Hematopoietic multipotent progenitor cell (in vitro differentiated cells): ENCODE measurements around a stretch of chr6.

DNA sequence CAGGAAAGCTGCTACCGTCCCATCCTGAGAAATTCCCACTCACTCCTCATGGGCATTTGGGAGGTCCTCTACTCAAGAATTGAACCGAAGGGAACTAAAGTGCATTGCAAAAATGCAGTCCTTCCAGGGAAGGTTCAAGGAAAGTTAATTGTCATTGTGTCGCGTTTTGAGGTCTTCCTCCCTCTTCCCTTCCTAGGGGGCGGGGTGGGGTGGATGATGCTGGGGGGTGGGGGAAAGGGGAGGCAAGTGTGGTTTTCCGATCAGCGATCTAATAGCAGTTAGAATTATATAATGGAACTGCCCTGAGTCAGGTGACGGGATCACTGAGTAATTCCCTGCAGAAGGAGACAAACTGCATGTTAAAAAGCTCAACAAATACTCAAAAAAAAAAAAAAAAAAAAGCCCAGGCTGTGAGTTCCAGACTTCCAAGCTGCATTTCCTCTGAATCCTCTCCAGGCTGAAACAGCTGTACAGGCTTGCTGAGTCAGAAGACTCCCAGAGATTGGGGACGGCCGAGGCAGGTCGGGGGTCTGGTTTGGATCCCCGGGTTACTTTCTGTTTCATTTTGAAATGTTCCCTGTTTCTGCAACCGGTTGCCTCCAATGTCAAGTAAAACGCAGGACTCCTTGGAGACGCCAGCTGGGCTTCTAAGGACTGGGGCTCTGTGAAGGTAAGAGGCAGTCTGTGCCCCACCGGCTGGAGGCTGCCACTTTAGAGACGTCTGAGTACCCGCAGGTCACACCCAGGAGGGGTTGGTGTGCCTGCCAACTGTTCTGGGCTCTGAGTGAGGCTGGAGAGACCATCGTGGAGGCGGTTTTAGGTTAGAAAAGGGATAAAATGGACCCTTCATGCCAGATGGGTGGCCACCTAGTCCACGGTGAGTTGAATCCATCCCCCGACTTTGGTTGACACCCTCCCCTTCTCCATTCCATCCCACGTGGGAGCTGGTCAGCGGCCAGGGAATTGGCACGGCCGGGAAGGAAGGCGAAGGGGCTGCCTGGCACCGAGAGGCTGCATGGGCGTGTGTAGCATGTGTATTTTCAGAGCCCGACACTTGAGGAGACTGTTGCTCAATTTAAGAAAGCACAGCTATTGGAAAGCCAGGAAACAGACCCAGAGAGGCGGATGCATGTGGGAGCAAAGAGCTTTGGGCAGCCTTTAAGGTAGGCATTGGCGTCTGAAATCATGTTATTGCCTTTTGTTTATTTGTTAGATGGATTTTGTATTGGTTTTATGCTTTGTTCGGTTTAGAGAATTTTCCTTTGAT is 240.7 kb downstream of the PHACTR1 start:
- CAGE, long polyA plus RNA, result start-site peak on the plus strand centred at position 590 of the sequence, 79 bp wide, 83 reads; start-site peak on the plus strand centred at position 762 of the sequence, 56 bp wide, 21 reads; start-site peak on the plus strand centred at position 1,101 of the sequence, 19 bp wide, 56 reads

DNA sequence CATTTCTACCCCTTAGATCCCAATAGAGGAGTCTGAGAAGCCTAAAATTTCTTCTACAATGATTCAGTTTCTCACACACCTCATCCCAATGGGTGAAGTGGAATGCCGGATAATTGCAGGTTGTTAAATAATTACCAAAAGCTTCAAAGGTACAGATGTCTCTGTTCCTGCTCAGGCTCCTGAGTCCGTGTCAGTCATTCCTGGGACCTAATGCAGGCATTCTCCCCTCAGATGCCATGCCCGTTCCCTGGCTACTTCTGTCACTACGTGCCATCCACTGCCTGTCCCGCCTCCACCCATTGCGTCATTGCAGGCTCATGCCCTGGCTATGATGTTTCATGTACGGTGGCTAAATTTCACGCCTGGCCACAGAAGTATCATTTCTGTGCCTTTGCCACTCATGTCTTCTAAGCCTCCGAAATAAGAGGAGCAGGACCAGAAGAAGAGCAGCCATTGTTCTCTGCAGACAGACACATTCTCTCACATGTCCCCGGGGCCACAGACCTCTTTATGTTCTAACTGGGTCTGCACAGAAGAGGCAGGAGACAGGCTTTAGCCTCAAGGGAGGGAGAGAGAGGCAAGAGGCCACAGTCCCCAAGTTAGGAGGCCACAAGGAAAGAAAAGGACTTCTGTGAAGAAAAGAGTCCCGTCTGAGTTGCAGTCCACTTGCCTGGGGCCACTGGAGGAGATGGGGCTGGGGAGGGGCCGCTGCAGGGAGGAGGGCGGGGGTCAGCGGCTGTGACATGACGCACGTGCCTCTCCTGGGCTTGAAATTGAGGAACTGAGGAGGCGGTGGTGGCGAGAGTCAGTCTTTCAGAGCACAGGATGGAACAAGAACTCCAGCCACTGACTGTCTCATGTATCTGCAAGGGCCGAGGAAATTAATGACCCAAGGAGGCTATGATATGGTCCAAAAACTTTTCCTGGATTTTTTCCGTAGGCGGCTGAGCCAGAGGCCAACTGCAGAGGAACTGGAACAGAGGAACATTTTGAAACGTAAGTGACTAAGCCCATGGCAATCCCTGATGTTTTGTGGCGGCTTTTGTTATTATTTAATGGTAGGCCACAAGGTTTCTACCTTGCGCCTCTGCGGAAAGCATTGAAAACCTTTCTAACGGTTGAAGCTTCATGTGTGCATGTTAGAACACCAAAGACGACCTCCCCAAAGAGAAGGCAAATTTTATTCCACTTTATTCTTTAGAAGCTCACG is 56.0 kb downstream of the TBC1D7 start:
- CAGE, long polyA plus RNA, result no peak

GRCh38 chr6:13275454-13275999 is 52.8 kb downstream of the TBC1D7 start:
- CAGE, long polyA plus RNA, result no peak

DNA sequence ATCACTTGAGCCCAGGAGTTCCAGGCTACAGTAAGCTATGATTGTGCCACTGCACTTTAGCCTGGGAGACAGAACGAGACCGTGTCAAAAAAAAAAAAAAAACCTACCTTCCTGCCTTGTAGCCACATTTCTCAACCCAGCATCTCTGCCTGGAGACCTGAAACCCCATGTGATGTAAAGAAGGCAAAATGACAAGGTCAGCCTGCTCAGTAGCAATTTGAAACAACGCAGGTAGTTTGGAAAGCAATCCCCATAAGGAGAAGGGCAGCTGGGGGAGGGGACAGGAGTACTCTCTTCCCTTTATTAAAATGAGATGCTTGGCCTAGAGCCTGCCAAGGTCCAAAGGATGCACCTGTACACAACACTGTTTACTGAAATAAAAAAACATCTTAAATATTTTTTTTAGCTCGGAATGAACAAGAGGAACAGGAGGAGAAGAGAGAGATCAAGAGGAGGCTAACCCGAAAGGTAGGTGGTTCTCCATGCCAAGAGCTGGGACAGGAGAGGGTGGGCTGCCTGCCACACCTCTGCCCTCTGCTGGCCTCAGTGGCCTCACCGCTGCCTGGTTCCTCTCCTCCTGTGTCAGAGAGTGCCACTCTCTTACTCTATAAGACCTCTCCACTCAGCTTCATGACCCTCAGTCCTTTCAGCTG is 50.3 kb downstream of the TBC1D7 start:
- CAGE, long polyA plus RNA, result no peak

DNA sequence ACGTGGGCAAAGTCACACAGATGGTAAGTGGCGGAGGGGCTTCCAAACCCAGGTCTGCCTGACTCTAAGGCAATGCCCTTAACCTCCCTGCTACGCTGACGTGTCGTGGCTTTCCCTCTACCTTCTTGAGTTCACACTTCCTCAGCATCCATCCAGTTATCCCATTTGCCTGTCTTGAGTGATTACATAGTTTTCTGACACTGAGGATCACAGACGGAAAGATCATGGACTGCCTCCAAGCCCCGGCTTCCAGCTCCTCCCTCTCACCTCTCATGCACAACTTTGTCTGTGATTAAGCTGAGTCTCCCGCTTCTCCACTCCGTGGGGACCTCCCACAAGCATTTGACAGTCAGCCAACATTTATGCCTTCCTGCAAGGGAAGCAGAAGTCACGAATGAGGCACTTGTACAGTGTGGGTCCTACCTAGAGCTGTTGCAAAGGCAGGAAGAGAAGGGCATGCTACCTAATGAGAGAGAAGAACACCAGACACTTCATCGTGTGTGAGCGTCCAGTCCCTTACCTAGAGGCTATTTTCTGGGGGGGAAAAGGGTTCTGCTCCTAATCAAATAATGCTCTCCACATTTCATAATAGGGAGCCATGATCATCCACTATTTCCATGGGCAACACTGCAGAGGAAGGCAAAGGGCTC is 33.7 kb downstream of the TBC1D7 start:
- CAGE, long polyA plus RNA, result no peak

GRCh38 chr6:13412621-13412896 is 74.8 kb downstream of the GFOD1 start:
- CAGE, long polyA plus RNA, result no peak

DNA sequence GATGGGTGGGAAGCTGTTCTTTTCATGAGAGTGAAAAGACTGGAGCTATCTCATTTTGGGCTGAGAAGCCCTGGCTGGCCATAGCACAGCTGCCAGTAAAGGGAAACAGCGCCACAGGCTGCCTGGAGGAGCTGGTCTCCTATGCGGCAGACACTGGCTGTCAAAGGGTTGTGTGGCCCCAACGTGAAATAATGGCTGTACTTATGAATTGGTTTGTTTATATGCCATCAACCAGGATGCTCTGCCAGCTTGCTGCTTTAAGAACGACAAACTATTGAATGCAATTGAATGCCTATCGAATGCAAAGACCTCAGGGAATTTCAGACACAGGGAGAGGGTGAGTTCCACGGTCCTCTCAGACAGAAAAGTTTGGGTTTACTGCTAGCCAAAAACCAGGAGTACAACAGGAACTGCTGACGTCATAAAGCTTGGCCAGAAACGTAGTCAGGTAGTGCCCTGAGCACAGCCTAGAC is 58.2 kb downstream of the GFOD1 start:
- CAGE, long polyA plus RNA, result no peak

DNA sequence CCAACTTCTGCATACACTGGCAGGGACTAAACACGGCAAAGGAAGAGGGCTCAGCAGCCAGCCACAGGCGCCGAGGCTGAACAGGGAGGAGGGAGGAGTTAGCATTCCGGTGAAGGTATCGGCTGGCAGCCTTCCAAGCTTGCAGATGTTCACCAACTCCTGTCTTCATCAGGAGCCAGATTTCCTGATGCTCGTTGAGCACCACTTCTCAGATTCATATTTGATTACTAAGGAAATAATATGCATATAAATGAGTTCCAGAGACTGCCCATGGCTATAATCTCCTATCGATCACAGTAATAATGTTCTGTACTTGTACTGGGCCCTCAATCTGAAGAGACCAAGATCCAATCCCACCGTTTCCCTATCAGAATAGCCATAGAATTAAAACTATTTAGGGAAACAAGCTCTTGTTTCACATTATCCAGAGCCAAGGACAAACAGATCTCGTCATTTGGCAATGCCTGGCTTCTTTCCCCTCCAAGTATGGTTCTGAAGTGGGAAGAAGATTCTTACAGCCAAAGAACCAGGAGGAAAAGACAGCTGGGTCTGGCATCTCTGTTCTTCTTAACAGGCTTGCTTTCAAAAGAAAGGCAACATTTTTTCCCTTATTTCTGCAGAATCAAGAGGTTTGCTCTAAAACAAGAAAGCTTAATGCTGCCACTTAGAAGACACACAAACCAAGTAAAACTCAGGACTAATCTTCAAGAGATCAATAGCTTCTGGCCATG is 42.2 kb downstream of the GFOD1 start:
- CAGE, long polyA plus RNA, result no peak

DNA sequence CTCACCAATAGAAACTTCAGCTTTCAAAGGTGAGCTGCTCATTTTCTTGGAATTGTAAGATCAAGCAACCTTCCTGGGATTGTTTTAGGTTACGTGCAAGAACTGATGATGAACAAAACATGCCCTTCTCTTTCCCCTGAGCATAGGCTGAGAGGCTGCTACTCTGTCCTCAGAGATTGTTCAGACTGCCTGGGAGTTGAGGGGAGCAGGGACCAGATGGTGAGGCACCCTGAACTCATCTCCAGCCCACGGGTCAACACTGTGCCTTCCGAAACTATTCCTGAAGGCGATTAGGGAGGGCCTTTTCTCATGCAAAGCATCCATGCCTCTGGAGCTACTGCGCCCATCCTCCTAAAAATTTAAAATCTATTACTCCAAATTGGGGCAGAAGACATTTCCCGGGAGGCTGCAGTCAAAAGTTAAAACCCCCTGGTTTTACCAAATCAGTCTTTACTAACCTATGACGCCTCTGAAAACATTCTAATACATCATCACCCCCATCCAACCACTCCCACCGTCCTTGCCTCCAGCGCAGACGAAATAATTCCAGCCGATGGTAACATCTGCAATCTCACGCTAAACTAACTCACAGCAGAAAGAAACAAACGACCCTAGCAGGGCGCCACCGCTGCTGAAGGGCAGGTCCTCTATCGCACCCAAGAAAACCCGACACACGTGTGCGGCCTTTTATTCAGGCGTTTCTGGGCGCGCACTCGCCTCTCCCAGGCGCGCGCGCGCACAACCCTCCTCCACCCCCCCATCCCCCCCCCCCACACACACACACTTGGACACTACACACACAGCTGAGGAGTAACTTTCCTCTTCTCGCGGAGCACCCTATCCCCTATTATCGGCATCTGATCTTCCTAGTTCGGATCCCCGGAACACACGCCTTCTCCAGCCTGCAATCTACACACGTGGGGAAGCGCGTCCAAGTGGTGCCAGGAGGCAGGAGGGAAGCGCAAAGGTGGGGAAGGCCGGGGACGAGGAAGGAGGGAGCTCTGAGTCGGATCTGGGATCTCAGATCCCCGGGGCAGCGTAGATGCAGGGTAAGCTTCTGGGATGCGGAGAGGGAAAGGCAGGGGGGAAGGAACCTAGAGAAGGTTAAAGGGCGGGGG is 1.6 kb downstream of the GFOD1 start:
- CAGE, long polyA plus RNA, result no peak

DNA sequence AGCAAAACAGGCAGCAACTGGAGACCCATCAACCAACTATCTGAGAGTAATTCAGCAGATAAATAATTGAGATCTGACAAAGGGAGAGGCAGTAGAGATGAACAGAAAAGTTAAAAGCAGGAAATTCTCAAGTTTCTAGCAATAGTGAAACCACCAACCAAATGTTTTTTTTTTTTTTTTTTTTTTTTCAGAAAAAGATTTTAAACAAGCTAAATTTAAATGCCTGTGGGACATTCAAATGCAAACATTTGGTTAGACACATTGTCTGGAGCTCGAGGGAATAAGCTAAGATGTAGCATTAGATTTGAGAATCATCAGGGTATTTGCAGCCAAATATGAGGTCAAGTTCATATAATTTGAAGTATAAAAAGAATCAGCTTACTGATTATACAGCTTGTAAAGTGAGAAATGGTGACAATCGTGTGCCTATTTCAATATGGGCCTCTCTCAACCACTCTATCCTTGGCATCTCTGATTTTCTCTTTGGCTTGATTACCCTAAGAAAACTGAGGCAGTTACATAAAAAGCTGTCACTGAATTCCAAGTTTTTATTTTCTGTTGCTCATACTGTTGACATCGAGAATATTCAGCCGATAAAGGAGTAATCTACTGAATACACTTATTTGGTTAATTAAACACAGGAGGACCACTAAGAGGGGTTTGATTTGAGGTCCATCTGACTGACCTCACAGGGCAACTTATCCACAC is 16.2 kb downstream of the RANBP9 start:
- CAGE, long polyA plus RNA, result no peak

DNA sequence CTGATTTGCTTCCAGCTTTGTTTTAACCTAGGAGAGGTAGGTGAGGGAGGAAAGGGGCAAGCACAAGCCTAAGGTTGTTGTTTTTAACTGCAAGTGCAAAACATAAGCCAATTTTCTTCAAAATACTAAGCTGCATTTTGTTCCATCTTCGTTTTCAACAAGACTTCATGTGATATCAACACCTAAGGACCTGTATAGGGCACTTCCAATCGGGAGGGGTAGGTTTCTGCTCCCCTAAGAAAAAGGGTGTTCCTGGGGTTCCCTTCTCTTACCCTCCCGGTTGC is 1.6 kb downstream of the RANBP9 start:
- CAGE, long polyA plus RNA, result no peak

- CAGE, long polyA plus RNA, result no peak
Measured at GRCh38 chr6:13760883-13761566, 49.4 kb upstream of the RANBP9 start.

GRCh38 chr6:13860332-13860675 is 45.9 kb upstream of the MCUR1 start:
- CAGE, long polyA plus RNA, result no peak

GRCh38 chr6:14119597-14120514 is 2.3 kb downstream of the CD83 start:
- CAGE, long polyA plus RNA, result no peak

DNA sequence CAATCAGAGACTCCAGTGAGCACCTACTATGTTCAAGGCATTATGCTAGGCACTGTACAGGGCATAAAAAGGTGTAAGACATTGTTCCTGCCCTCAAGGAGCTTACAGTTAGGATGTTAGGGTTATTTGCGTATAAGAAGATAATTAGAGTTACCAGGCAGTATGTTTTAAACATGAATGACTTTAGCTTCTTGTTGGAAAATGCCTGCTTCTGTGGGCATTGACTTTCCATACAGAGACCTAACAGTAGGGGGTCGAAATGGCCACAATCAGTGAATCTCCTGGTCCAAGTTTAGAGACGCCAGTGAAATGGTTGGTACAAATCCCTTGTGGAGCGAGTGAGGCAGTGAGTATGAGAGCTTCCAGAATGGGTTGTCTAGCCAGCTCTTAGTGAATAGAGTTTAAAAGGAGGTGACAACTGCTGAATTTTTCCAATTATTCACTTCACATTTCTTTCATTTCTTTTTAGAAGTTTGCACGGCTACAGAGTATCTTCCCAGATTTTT is 17.1 kb downstream of the CD83 start:
- CAGE, long polyA plus RNA, result no peak

- CAGE, long polyA plus RNA, result no peak
Measured at GRCh38 chr6:14153915-14154572, 36.5 kb downstream of the CD83 start.

DNA sequence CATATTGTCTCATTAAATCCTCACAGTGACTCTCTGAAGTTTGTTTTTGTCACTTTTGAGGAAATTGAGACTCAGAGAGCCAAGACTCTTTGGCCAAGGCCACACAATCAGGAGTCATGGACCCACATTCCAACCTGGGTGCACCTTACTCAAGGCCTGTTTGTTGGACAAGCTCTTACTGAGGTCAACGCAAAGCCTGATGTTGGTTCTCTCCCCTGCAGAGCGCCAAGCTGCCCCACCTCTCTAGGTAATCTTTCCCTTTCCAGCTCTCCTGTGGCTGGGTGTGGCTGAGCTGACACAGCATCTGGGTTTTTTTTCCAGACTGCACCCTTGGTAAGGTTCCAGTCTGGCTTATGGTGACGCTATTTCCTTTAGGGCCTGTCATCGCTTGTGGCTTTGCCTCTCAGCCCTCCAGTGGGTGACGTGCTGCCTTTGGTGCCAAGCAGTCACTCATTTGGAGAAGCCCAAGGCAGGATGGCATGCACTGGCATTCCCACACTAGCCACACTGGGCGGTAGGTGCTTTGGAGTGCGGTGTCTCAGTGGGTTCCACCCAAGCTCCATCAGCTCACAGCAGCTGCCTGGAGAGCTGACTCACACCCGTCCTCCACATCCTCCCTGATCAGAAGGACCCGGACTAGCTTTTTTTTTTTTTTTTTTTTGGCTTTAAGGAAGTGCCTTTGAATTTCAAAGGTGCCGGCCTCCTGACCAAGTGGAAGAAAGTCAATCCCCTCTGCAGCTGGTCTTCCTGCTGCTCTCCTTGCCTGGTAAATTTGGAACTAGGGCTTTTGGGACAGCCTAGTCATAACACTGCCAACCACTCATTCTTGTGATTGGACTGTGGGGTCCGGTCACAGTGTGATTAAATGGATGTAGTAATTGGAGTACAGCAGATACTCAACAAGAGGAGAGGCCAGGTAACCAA is 153.4 kb downstream of the CD83 start:
- CAGE, long polyA plus RNA, result no peak

GRCh38 chr6:14402191-14402514 is 284.6 kb downstream of the CD83 start:
- CAGE, long polyA plus RNA, result no peak

DNA sequence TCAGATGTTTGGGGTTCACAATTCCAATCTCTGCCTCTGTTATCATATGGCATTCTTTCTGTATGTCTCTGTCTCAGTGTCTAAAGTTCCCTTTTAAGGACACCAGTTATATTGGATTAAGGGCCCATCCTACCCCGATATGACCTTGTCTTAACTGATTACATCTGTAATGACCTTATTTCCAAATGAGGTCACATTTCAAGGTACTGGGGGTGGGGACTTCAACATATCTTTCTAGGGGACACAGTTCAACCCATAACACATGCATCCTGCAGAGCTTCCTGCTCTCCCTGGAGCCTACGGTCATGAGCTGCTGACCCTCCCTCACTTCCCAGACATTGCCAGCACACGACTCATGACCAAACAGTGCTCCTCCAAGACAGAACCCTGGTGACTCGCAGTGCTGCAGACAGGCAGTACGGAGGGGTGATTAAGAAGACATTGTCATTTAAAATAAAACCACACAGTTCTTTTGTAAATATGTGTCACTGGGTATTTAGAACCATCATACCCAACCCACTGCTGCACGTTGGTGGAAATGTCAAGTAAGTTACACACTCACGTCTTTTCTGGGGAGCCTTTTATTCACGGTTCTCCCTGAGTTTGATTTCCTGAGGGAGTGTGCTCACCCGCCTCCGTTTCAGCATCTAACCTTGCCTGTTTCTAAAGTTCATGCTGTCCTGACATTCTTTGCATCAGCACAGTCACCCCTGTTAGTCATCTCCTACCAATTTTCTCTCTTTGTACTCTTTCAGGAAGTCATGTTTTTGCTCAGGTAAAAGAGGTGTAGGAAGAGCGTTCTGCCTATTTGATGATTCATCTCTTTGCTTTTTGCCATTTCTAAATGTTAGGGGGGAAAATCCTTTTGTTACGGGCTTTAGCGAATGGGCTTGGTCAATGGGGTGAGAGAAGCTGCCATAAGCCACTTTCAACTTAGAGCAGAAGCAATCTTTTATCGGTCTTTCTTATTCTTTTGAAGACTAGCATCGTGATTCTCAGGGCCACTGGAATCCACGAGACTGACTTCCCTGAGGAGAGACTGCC is 513.0 kb upstream of the JARID2 start:
- CAGE, long polyA plus RNA, result no peak

DNA sequence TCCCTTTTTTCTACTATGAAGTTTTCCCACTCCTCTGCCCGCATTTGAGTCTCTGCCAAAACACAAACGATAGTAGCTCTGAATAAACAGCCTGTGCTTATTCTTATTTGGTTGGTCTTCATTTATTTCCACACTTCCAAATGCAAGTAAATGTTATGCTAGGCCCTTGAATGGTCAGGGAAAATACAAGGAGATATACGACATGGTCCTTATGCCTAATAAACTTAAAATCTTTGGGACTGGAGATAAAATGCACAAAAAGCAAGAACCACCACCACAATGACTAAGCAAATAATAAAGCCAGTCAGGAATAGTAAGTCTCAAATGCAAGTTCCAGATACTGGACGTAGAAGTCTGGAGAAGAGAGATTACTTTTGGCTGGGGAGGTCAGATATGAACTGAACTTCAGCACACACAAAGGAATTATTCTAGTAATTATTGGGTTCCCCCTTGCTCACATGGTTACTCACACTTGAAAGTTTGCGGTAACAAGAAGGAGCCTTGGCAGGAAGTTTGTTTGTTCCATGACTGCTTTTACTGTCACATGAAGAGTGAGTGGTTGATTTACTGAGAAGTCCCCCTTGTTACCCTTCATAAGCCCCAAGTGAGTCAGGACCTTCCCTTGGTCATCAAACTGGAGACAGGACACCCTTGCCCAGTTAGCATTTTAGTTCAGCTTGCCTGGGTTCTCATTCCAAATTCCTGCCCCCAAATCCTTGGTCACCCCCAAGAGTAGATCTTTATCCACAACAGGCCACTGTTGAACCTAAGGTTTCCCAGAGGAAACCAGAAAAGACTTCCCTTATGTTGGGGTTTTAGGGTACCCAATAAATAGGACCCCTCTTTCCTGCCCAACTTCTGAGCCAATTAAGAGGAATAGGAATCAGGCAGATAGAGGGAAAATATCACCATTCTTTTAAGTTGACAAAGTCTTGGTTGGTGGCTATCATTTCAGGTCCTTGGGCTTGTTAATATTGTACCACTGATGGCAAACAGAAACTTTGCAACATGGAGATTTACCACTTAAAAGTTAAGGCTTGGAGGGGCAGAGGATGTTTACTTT is 511.1 kb upstream of the JARID2 start:
- CAGE, long polyA plus RNA, result no peak